Measurements from ENCODE around the gene PGAP3.

GRCh38 chr17:38923871-38924247 is 43.3 kb downstream of the FBXO47 start:
- PRO-cap = no peak
- RAMPAGE, long total RNA = no peak

DNA sequence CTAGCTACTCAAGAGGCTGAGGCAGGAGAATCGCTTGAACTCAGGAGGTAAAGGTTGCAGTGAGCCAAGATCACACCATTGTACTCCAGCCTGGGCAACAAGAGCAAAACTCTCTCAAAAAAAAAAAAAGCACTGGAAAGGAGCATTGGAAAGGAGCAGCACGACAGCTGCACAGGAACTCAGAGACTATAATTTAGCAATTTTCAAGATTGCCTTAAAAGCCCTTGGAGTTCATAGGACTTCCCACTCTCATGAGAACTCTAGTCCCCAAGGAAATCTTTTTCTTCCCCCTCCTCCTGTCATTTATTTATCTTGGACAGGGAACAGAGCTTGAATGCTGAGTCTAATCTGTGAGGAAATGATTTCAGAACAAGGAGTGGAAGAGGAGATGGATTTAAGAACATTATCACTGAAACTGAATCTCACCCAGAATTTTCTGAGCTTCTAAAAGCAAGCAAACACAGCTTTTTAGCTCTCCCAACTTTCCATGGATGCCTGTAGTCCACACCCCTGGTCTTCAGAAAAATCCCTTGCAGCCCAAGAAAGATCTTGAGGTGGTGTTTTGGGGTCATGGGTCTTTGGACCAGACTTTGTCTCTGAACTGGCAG is 68.9 kb downstream of the PLXDC1 start:
- PRO-cap = unidirectional peak, minus-strand start at position 190 of the sequence
- RAMPAGE, long total RNA = no peak

DNA sequence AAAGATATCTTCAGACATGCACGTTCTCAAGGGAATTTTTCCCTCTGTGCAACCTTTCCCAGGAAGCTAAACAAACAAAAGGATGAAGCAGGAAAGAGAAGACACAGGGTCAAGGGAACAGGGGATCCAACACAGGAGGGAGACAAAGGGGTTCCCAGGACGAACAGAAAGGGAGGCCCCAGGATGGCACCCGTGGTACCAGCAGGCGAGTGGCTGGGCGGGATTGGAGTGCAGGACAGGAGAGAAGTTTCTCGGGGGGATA is 13.9 kb downstream of the PLXDC1 start:
- PRO-cap = no peak
- RAMPAGE, long total RNA = no peak

DNA sequence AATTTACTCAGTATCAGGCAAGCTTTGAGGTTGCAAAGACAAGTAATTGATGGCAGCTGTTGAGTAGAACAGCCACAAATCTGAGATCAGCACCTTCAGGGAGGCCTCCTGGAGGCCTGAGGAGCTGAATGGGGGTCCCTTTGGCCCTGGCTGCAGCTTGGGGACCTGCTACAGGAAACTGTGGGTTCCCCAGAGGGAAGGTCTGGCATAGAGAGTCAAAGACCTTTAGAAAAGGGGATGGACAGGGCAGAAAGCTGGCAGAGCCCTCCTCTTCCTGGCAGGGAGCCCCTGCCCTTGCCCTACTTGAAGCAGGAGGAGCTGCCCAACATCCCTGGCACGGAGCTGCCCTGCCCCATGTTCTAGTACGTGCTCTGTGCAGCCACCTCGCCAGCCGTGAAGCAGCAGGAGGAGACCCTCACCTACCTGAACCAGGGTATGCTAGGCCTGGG is 12.4 kb upstream of the STAC2 start:
- PRO-cap = no peak
- RAMPAGE, long total RNA = no peak

DNA sequence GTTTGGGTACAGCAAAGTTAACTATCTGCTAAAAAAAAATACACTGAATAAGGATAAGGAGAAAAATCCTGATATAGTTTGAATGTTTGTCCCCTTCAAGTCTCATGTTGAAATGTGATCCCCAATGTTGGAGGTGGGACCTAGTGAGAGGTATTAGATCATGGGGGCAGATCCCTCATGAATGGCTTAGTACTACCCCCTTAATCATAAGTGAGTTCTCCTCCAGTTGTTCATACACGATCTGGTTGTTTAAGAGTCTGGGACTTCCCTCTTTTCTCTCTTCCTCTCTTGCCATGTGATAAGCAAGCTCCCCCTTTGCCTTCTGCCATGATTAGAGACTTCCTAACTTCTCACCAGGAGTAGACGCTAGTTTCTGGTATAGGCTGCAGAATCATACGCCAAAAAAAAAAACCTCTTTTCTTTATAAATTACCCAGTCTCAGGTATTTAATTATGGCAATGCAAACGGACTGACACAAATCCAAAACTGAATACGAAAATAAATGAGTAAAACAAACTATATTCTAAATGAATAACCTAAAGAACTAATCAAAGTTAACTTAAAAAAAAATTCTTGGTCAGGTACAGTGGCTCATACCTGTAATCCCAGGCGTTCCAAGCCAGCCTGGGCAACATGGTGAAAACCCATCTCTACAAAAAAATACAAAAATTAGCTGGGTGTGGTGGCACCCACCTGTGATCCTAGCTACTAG is 75.5 kb downstream of the FBXL20 start:
- PRO-cap = no peak
- RAMPAGE, long total RNA = no peak

DNA sequence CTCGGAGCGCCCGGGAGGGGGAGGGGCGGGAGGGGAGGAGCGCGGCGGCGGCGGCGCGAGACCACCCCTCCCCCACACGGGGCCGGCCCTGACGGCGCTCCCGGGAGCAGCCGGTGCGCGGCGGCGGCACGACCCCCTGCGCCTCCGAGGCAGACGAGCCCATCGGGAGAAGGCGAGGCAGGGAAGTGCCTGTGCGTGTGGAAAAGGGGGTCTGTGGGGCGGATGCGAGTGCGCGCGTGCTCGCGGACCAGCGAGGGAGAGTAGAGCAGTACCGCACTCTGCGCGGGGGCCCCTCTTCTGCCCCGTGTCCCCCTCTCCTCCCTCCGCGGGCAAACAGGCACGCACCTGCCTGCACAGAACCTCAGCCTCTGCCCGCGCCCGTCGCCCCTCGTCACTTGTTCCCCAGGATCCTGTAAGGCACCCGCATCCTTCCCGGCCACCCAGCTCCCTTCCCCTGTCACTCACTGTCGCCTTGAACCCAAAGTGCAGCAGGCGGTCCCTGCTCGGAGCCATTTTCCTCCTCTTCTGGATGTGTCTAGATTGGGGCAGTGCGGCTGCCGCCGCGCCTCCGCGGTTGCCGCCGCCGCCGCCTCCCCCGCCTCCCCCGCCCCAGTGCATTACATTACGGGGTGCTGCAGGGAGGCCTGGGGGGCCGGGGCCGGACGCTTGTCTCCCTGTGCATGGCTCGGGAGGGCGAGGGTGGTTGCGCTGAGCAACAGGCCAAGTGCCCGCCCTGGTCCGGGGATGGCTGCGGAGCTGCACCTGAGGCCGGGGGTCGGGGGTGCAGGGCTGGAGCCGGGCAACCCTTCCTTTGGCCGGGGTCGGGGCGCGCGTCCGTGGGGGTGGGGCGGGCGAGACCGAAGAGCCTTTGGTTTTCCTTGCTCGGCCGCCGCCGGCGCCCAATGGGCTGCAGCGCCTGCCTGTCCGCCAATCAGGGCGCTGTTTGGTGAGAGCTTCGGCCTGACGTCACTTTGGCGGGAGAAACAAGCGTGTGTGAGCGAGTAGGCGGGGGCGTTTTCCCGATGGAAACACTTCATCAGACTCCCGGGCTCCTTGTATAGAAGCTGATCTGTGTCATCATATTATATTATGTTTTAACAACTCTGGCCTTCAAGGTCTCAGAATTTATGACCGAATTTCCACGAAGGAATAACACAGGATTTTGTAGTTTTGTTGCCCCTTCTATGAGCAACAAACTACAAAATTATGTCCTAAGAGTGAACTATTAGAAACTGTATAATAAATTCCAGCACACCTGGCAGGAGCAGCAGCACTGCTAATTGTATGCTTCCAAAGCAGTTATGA is 734 bp upstream of the FBXL20 start:
- PRO-cap = bidirectional peak, plus-strand start at position 91 of the sequence, minus-strand start outside the sequence; unidirectional peak, minus-strand start at position 527 of the sequence; unidirectional peak, minus-strand start at position 904 of the sequence
- RAMPAGE, long total RNA = no peak

GRCh38 chr17:39407362-39408238 is 6.2 kb upstream of the FBXL20 start:
- PRO-cap = no peak
- RAMPAGE, long total RNA = no peak

DNA sequence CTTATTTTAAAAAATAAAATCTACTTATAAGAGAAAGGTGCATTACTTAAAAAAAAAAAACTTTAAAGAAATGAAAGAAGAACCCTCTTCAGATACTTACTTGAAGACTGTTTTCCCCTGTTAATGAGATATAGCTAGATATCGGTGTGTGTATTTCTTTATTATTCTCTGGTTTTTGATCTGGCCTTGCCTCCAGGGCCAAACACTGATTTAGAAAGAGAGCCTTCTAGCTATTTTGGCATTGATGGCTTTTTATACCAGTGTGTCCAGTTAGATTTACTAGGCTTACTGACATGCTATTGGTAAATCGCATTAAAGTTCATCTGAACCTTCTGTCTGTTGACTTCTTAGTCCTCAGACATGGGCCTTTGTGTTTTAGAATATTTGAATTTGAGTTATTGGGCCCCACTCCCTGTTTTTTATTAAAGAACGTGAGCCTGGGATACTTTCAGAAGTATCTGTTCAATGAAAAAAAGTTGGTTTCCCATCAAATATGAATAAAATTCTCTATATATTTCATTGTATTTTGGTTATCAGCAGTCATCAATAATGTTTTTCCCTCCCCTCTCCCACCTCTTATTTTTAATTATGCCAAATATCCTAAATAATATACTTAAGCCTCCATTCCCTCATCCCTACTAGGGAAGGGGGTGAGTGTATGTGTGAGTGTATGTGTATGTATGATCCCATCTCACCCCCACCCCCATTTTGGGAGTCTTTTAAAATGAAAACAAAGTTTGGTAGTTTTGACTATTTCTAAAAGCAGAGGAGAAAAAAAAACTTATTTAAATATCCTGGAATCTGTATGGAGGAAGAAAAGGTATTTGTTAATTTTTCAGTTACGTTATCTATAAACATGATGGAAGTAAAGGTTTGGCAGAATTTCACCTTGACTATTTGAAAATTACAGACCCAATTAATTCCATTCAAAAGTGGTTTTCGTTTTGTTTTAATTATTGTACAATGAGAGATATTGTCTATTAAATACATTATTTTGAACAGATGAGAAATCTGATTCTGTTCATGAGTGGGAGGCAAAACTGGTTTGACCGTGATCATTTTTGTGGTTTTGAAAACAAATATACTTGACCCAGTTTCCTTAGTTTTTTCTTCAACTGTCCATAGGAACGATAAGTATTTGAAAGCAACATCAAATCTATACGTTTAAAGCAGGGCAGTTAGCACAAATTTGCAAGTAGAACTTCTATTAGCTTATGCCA is 72.2 kb downstream of the CDK12 start:
- PRO-cap = no peak
- RAMPAGE, long total RNA = no peak

GRCh38 chr17:39593994-39594337 is 13.8 kb downstream of the NEUROD2 start:
- PRO-cap = unidirectional peak, plus-strand start at chr17:39594228
- RAMPAGE, long total RNA = no peak

DNA sequence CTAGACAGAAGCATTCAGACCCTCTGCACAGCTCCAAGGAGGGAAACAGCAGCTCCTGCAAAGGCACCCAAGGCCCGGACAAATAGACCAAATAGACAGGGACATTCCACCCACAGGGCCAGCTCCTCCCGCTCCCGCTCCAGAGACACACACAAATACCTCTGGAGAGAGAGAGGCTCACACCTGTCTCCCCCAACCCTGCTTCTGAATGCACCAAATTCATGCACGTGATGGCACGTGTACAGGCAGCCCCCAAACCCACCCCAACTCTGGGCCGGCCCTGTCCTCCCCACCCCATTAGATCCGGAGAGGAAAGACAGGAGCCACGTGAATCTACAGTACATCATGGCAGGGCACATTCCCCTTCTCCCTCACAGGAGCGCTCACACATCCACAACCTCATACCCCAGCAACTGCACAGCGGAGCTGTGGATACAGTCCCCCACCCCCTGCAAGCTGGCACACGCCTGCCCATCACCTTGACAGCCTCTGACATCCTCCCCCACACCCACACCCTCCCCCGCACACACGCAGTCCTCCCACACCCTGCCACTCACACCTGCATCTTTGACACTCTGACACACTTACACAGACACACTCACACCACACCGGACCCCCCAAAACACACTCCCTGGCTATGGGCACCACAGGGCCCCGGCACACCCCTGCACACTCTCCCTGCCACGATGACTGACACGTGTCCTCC is 776 bp upstream of the PPP1R1B start:
- PRO-cap = no peak
- RAMPAGE, long total RNA = no peak

- PRO-cap = no peak
- RAMPAGE, long total RNA = no peak
These were observed 1.3 kb downstream of the STARD3 start for GRCh38 chr17:39638142-39638812.

DNA sequence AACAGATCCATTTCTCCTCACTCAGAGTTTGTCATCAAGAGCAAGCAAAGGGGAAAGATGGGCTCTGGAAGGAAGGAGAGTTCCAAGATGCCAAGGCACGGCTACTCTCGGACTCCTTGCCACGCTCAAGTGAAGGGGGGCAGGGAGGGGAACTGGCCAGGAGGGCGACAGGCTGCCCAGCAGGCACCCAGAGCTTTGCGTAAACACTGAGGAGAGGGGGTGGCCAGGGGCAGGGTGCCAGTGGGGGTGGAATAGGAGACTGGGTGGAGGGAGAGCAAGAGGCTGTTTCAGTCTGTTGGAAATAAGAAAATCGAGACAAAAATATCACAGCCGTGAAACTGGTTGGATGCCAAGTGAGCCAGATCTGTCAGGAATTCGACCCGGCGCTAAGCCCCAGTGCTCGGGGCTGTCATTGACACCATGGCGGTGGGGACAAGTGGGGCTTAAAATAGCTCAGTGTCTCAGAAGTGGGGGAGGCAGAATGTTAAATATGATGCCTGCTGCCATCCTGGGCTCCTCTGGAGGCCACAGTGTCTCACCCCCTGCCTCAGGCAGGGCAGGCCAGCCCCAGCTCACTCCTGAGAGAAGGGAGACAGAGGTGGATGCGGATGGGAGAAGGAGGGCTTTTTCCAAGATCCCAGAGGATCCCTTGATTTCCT is 9.3 kb downstream of the PNMT start:
- PRO-cap = no peak
- RAMPAGE, long total RNA = no peak

- PRO-cap = unidirectional peak, plus-strand start at chr17:39687873; unidirectional peak, plus-strand start at chr17:39687939; bidirectional peak, plus-strand start at chr17:39688101, minus-strand start at chr17:39688022
- RAMPAGE, long total RNA = no peak
These were observed at the start of gene PGAP3 for GRCh38 chr17:39687402-39688552. PGAP3 (minus strand) TSS chr17:39688057.

GRCh38 chr17:39704817-39705676 is 5.2 kb downstream of the ERBB2 start:
- PRO-cap = no peak
- RAMPAGE, long total RNA = no peak

DNA sequence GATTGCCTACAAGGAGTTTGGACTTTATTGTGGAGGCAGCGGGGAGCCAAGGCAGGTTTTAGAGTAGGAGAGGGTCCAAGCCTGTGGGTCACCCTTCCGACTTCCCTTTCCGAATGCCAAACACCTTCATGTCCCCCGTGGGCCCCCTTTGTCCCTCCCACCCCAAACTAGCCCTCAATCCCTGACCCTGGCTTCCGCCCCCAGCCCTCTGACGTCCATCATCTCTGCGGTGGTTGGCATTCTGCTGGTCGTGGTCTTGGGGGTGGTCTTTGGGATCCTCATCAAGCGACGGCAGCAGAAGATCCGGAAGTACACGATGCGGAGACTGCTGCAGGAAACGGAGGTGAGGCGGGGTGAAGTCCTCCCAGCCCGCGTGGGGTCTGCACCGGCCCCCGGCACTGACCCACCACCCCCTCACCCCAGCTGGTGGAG is 7.2 kb downstream of the MIEN1 start:
- PRO-cap = no peak
- RAMPAGE, long total RNA = no peak

DNA sequence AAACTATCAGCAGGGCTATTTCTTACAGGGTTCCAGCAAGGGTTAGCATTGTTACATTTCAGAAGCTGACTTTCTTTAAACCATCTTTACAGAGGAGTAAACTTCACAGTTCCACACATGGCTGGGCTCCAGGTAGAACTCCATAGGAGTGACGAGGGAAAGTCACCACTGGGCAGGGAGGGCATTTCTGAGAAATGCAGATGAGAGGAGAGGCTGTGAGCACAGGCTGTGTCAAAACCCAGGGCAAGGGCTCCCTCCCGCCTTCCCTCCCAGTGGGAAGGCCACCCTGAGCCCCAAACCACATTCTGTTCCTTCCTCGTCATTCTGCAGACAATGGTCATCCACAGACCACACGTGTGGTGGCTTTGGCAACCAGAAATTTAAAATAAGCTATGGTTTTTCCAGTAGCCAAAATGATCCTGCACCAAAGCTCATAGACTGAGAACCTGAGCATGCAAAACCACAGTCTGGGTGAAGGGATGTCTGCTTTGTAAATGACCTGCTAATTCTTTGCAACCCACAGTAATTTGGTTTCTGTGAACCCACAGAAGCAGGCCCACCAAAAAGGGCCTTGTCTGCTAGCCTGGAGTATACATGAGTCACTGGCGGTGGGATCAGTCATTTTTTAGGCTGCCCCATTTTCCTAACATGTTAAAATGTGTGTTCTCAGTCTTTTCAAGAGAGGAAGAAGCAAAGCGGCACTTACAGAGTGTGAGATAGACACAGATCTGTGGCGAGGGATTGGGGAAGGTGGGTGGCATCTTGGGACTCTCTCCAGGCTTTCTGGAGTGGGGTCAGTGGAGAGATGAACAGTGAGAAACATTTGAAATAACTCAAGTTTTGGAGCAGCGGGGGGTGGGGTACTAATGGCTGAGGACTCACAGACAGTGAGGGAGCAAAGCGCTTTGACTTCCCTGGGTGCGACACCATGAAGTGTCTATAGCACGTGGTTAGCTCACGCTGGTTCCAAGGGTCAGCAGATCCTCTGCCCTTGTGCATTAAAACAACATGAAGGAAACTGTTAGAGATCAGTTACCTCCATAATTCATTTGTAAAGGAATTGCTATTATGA is 20.4 kb downstream of the GRB7 start:
- PRO-cap = no peak
- RAMPAGE, long total RNA = no peak

- PRO-cap = no peak
- RAMPAGE, long total RNA = no peak
These were observed 44.7 kb downstream of the GRB7 start for GRCh38 chr17:39782254-39782985.

DNA sequence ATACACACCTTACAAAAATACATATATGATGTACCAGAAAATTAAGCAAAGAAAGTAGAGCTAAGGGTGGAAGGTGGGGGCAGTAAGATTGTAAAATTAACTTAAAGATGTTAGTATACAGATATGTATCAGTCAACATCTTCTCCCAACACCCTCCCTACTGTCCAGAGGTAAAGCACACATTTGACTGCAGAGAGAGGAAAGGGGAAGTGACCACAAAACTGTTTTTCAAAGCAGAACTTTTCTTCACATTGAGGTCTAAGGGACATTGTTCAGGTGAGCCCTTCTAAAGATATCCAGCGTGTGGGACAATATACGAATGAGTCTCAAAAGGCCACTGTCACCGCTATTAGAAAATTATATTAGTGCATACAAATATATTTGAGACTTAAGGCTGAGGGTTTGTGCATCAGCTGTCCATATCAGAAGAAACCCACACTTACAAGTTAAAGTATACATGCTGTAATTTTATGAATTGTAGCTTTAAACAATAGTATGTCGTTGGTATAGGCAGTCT is 845 bp upstream of the IKZF3 start:
- PRO-cap = no peak
- RAMPAGE, long total RNA = no peak

DNA sequence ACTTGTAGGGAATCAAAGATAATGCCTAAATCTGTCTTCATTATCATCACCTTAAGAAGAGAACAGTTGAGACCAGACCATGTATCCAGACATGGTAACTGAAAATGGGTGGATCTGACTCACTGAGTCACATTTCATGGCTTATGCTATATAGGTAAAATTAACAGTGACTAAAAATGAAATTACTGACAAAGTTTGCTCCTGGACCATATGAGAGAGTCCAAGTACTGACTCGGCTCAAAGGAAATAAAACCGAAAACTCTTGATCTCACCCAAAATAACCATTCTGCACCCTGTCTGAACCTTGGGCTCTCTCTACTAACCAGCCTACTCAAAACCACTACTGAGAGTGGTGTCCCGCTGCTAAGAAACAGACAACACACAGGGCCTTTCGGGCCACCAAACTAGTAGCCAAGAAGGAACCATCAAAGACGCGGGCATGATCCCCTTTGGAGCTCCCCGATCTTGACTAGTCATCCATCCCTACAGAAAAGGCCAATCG is 957 bp upstream of the ZPBP2 start:
- PRO-cap = no peak
- RAMPAGE, long total RNA = no peak

DNA sequence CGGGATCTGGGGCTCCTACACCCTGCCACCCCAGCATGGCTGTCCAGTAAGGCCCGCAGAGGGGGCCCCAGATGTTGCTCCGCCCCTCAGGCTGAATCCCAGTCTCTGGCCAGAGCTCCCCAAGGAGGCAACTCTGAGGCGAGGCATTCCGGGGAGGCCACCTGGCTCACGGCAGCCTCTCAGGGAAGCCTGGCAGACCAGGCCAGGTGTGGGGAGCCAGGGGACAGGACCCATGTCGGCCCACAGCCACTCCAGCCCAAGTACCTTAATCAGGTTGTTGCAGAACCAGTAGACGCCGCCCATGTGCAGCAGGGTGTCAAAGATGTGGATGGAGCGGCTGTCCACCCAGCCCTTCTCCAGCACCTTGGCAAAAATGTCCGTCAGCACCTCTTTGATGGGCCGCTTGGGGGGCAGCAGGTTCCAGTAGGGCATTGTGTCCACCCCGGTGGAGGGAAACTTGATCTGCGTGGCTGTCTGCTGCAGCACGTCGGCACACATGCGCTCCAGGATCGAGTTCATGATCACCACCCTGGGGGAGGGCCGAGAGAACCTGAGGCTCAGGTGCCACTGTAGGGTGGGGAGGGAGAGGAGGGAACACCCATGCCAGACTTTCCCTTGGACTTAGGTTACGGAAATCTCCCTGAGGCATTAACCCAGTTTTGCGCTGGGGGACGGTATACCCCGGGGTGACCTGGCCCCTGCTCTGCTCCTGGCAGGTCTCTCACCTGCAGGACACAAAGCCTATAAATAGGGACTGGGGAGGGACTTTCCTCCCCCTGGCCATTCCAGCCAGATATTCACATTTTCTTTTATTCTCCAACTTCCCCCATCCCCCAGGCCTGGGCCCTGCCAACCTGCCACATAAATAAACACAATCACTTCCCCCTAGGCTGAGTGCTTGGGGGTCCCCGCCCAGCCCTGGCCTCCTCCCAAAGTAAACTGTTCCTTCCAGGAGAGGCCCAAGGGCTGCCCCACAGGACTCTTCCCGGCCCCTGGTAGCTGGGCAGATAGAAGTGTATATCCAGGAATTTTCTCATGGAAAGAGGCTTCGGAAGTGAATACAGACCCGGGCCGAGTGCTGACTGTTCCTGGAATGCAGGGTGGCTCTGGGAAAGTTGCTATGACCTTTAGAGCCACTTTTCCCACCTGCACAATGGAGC is 8.0 kb downstream of the CSF3 start:
- PRO-cap = no peak
- RAMPAGE, long total RNA = no peak

Data from urinary bladder (tissue), 3 donors.